Colic lymph node (tissue), 1 donor: ENCODE measurements around a stretch of chr19.

DNA sequence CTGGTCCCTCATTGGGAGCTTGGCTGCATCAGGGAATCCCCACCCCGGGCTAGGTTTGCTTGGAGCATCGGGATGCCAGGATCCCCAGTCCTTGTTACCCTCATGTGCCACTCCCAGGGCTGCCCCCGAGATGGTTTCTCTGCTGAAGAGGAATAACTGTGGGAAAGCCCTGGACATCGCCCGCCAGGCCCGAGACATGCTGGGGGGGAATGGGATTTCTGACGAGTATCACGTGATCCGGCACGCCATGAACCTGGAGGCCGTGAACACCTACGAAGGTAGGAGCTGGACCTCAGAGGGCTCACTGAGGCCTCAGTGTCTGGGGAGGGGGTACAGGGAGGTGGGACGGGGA is 6.6 kb downstream of the GCDH start:
- PRO-cap: no peak

DNA sequence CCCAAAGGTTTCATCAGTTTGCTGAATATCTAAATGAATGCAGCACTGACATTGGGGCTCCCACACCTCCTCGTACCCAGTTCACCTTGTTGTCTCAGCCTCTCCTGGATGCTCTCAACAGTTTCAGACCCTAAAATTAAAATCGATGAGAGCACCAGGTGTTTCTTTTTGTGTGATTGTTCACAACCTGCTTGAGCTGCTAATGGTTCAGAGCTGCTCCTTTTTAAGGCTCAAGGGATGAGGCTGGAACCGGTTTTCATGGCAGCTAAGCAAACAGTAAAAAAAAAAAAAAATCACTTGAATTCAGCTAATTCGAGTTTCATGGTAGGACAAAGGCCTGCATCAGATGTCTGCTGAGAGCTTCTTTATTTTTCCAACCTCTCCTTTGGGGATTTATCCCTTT is 6.6 kb downstream of the SYCE2 start:
- PRO-cap: no peak

DNA sequence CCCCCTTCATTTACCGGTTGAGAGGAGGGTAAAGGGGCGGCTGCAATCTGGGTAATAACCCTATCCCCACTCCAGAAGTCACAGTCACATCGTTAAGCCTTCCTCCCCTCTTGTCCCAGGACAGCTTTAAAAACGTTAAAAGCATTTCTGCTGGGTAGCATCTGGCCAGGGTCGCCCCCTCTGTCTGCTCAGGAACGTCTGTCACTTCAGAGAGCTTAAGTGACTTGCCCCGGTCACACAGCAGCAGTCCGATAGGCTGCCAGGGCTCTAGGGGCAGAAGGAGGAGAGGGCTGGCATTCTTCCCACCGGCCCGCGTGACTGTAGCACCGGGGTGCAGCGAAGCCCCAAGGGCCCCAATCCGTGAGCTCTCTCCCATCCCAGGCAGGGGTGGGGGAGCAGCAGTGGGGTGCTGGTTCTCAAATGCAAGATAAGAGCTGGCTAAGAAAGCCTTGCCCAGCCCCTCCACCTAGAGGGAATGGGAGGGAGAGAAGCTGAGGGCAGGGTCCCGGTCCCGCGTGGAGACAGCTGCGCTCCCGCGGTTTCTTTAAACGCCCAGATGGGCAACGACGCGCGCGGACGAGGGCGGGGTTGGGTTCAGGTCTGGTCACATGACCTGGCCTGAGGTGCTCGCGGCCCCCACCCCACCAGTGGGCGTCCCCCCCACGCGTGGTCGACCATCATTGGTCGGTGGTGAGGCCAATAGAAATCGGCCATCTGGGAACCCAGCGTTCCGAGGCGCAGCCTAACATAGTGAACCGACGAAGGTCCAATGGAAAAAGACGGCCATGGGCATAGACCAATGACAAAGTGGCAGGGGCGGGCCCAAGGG is 476 bp upstream of the CALR start:
- PRO-cap: bidirectional peak, plus-strand start outside the sequence, minus-strand start at position 565 of the sequence

DNA sequence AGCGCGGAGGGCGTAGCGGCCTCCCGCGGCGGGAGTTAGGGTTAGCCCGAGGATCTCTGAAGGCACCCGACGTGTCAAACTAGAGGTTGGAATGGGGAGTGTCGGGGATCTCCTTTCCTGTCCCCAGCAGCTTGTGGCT is 384 bp downstream of the CALR start:
- PRO-cap: no peak

GRCh38 chr19:12943281-12944670 is 1.9 kb upstream of the RAD23A start:
- PRO-cap: no peak

- PRO-cap: bidirectional peak, plus-strand start at chr19:12946305, minus-strand start at chr19:12946228
Measured at GRCh38 chr19:12946073-12946778, 564 bp downstream of the RAD23A start.

DNA sequence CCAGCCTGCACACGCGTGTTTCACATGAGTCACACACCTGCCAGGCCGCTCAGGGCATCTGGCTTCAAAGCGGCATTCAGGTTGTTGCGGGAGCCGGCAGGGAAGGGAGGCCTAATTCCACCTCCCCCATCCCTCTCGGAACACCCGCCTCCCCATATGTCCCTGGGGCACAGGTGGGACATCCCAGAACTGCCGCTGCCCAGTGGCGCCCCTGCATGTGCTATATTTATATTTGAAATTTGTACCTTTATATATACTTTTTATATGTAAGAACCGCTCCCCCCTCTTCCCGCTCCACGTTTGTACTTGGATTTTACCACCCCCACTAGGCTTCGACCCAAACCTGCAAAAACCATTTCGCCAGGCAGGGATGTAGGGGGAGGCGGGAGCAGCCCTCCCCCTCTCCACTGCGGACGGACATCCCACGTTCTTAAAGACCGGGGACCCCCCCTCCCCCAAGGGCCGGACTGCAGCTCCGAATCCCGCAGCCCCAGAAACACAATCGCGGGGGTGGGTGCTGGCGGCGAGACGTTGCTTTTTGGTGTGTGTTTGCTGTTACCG is 15.5 kb downstream of the NFIX start:
- PRO-cap: no peak

DNA sequence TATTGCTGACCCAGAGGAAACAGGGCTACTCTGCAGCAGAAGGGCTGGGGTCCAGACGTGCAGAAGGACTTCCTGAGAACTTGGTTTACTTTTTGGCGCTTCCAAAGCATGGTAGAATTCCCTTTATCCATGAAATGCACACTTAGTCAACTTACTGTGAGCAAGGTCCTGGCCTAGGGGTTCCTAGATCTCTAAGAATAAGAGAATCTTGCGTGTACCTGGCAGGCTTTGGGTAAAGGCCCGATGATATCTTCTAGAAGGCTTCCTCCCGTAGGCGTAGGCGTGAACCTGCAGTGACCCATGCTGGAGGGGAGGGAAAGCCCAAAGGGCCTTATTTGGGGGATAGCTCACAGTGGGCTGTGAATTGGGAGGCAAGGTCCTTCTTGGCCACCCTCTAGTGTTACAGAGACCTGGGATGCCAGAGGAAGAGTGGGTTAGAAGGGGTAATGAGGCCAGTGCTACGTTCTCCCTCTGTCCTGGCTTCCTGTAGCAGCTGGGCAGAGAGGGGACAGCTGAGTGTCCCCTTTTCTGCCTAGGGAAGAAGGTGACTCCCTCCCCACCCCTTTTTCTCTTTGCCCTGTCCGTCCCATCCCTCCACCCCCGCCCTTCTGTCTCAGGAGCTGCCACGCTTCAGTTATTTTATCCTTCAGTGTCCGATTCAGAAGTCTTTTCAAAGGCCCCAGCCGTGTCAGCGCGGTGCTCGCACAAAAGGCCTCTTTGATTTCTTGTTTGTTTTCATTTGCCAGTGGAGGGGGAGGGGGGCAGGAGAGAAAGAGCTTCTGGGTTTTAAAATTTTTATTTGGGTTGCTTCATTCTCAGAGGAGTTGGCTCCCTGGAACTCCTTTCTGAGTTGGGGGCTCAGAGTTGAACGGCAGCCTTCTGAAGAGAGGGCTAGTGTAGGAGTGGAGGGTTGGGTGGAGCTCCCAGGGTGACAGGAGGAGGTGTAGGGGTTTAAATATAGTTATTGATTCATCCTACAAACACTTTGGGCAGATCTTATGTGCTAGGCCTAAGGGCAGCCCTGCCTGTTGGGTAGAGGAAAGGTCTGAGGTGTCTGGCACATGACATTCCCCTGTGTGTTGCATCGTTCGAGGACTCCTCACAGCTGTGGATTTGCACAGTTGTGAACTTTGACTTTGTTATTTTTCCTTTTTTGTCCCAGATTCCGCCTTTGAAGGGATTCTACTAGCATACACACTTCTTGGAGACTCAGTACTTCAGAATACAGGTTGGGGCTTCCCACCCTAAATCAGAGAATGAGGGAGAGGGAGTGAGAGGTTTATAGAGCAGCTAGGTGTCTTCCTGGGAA is 36.6 kb downstream of the NFIX start:
- PRO-cap: no peak

GRCh38 chr19:13060613-13061677 is 41.7 kb downstream of the LYL1 start:
- PRO-cap: no peak

DNA sequence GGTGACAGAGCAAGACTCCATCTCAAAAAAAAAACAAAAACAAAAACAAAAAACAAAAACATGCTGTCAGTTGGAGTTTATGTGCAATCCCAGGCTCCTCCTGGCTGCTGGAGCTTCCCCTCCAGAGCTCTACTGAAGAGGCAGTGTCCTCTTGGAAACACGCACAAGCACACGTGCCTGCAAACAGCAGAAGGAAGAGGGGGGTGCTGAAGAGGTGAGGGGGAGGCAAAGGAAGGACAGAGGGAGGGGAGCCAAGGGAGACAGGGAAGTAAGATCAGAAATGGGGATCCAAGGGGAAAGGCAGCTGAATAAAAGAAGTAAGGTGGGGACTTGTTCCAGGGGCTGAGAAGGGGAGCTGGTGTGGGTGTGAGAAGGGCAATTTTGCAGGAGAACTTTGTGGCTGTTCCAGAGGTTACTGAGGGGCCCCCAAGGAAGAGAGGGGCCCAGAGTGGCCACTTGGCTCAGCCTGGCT is 34.5 kb downstream of the LYL1 start:
- PRO-cap: no peak

DNA sequence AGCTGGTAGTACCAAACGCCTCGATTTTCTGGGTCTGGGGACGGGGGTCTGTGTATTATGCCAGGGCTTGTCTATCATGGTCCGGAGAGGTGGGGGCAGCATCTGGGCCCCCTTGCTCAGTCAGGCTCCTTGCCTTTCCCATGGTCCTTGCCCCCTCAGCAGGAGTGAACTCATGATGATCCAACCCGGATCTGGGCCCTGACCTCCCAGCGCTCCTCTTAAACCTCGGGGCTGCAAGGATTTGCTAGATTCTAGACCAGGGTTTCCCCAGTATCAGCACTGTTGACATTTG is 20.7 kb downstream of the LYL1 start:
- PRO-cap: no peak

DNA sequence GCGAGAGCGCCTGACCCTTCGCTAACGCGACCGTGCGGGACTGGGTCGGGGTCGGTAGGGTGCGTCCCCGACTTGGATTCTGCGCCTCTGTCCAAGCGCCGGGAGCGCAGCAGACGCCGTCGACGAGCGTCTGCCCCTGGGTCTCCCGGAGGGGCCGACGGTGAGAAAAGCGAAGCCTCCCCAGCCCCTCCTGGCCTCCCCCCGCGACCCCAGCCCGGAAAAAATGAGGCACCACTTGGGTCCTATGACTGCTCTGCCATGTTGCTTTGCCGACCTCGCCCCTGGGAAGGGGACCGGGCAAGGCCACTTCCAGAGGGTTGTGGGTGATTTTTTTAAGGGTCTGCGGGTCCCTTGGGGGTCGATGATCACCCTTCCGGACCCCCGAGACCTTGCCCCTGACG is 3.9 kb downstream of the LYL1 start:
- PRO-cap: no peak

GRCh38 chr19:13132478-13132790 is 14.4 kb downstream of the NACC1 start:
- PRO-cap: no peak

- PRO-cap: no peak
Measured at GRCh38 chr19:13156834-13157437, 6.7 kb downstream of the IER2 start.

DNA sequence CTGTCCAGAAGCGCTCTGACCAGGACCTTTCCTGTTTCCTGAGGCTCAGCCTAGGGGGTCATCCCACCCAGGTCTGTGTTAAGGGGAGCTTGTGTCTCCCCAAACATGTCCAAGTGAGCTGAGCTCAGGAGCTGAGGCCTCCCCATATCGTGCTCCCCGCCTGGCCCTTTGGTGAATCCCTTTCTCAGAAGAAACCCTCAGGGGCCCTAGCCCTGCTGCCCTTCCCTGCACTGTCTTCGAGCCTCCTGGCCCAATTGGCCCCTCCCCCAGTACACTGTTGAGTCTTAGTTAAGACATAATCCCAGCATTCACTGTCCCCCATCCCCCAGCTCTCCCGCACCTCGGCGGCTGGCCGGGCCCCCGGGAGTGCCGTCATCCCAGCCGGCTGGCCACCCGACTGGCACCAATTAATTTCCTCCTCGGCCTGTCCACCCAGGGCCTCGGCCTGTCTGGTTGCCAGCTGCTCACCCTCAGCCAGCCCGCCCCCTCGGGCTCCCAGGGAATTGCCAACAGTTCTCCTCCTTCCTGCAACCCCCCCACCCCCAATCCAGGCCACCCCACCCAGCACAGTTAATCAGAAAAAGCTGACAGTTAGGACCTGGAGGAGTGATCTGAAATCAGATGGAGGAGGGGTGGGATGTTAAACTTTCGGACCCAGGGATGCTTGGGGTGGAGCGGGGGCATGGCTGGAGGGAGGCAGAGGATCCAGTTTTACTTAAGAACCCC is 13.6 kb downstream of the IER2 start:
- PRO-cap: bidirectional peak, plus-strand start at position 307 of the sequence, minus-strand start at position 256 of the sequence

DNA sequence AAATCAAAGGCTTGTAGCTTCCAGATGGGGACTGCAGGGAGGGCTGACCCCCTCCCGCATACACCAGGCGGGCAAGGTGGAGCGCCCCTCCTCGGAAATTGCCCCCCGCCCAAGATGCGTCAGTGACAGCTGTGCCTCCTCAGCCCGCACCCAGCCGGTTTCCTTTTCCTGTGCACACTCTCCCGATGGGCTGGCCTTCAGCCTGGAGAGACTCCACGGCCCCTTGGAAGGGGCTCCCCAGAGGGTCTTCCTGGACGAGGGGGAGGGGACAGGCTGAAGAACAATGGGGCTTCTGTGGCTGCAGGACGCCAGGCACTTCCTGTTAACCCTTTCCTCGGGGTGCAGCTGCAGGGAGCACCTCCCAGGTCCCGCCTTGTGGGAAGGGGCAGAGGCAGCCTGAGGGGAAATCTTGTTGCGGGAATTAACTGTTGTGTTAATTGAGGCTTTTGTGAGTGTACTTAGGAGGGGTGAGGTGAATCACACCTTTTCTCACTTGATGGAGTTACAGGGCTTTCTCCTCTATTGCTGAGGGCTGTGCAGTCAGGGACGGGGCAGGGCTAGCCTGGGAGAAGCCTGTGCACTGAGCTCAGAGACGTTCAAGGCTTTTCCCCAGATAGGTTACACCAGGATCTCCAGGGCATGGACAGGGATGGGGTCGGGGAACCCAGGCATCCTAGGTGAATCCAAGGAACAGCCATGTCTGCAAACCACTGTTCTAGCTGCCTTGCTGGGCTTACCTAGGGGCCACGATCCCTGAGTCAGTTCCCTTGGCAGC is 14.3 kb downstream of the IER2 start:
- PRO-cap: no peak

DNA sequence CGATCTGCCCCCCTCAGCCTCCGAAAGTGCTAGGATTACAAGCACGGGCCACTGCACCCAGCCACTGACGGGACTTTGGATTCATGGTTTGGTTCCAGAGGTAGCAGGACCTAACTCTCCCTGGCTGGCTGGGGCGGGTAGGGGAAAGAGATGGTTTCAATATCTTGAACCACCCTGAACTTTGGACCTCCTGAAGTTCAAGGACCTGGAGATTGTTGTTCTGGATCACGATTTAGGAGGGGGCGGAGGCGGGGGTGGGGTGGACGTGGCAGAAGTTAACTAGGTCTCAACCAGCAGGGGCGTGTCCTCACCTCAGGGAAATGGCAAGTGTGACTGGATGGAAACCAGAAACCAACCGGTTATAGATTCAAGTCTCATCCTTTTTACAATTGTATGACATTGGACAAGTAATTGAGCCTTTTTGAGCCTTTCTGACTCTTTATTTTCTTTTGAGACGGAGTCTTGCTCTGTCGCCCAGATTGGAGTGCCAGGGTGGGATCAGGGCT is 40.9 kb downstream of the IER2 start:
- PRO-cap: no peak

DNA sequence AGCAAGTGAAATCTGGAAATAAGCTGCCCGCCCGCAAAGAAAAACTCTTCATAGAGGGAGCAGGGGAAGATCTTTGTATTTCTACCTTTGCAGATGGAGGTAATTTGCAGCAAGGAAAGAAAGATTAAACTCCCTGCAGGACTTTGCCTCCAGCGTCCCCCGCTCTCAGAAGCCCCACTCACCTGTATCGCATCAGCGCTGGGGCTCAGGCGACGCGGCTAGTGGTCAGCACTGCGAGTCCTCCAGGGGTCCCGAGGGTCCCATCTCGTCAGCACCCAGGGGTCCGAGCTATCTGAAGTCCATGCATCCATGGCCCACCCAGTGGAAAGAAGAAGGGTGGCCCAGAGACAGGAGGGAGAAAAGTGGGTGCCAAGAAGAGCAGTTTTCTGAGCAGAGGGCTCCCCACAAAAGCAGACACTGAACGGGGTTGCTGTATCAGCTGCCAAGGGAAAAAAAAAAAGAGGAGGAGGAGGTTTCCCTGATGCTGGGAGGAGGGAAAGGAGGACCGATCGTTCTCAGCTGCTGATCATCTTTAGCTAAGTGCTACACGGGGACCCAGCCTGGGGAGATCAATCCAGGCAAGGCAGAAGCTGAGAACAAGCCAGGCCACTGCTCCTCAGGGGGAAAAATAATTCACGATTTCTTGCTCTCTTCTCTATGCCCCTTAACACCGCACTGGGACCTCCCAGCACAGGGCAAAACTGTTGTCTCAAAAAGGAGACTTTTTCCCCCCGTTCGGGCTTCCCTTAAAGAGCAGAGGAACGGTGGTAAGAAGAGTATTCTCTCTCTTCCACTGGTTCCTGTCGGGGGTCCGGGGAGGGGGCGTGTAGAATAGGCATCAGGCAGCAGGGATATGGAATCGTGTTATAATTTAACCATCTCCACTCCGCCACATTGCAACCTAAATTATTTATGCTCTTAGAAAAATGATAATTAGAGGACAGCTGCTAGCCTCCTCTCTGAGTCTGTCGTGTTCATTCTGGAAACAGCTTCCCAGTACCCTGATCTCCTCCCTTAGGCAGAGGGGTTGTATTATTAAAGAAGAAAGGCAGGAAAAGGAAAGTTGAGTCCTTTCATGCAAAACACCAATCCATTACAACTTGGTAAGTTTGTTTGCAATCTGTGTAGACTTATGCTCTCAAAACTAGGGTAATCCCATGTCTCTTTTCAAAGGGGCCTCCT is 117.8 kb upstream of the CACNA1A start:
- PRO-cap: no peak

- PRO-cap: no peak
Measured at GRCh38 chr19:13823335-13824144, 28.3 kb downstream of the ZSWIM4 start.

GRCh38 chr19:13842433-13843255 is 34.3 kb upstream of the NANOS3 start:
- PRO-cap: bidirectional peak, plus-strand start at chr19:13842531, minus-strand start at chr19:13842568; bidirectional peak, plus-strand start at chr19:13843047, minus-strand start at chr19:13842918